Tibial artery (tissue), 1 donor: Measurements from ENCODE around the gene RTN4IP1.

DNA sequence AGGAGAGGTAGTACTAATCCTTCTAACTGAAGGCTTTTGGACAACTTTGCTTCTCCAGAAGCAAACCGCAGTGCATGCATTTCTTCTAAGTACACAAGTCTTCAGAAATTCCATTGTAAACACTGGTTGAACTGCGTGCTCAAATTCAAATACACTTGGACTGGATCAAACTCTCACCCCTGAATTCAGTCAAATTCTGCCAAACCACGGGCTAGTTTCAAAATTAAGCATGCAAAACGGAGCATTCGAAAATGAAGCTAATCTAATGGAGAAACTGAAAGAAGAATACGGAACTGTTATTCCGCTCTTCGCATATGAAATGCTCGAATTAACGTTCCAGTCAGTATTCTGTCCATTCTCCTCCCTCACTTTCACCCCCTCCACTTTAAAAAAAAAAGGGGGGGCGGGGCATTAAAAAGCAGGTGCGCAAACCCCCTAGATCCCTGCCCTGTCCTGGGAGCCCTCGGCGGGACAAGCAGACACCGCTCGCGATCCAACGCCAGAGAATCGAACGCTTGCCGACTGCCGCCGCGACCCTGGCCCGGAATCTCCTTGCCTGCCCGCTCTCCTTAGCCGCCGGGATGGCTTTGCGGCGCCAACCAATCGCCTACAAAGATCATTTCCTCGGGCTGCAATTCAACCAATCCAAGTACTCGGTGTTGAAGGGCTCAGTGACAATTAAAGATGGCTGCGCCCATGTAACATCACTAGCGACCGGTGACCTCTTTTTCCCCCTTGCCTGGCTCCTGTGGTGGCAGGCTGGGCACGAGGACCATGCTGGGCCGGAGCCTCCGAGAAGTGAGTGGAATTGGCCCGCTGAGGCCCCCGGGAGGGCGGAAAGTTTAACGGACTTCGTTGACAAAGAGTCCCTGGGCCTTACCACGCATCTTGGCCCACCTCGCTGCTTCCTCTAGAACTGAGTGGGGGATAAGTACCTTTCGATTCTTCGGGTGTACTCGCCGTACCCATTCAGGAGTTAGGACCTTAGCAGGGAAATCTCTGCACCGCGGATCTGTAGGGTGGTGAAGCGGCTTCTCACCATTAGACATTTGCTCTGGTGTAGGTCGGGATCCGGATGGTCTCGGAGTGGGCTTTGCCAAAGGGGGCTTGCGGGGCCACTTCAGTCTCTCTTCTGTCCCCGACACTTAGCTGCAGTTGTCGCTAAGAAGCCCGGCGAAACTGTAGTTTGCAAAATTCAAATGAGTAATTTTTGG is at the start of gene RTN4IP1:
RTN4IP1 (minus strand) TSS at position 591 of the 1,214 bp plus-strand sequence.
- PRO-cap = bidirectional peak, plus-strand start at position 671 of the sequence, minus-strand start at position 589 of the sequence

GRCh38 chr6:106735149-106735578 is 105.8 kb downstream of the QRSL1 start:
- PRO-cap = no peak

- PRO-cap = no peak
These were observed 110.0 kb downstream of the QRSL1 start for GRCh38 chr6:106739254-106739964.

- PRO-cap = no peak
These were observed 830 bp upstream of the CD24 start for GRCh38 chr6:106975000-106976118.

- PRO-cap = bidirectional peak, plus-strand start at chr6:107459739, minus-strand start at chr6:107459517; unidirectional peak, plus-strand start at chr6:107459949
These were observed 431 bp upstream of the PDSS2 start for GRCh38 chr6:107459636-107460354.

GRCh38 chr6:107490900-107491609 is 1.1 kb downstream of the SOBP start:
- PRO-cap = bidirectional peak, plus-strand start at chr6:107491215, minus-strand start at chr6:107491167; bidirectional peak, plus-strand start at chr6:107491328, minus-strand start at chr6:107491330

- PRO-cap = unidirectional peak, minus-strand start at chr6:107540781
These were observed 50.7 kb downstream of the SOBP start for GRCh38 chr6:107540638-107541046.

DNA sequence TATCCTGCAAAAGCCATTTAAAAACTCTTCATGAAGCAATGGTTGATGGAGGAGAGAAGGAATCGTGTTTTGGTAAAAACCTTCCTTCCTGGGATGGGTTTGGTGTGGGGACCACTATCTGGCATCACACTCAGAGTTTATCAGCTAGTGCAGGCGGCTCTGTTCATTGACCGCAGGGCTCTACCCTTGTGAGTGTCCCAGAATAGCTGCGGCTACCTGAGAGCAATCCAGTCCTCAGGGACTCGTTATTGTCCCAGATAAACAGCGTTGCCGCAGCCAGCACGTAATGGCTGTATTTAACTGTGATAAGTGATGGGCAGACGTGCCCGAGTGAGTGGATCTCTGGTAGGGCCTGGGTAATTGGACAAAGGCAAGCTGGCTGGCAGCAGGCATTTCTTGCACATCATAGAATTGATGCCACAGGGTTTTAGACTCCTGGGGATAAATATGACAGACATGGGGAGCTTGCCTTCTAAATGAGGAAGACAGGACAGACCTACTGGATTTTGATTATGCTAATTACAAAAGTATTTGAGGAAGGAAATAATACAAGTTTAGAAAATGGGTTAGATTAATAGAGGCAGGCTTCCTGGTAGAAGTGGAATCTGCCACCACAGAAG is 163.3 kb downstream of the SOBP start:
- PRO-cap = no peak

- PRO-cap = no peak
These were observed 24.0 kb upstream of the SCML4 start for GRCh38 chr6:107848023-107848614.

GRCh38 chr6:107859975-107860522 is 35.9 kb upstream of the SCML4 start:
- PRO-cap = no peak

DNA sequence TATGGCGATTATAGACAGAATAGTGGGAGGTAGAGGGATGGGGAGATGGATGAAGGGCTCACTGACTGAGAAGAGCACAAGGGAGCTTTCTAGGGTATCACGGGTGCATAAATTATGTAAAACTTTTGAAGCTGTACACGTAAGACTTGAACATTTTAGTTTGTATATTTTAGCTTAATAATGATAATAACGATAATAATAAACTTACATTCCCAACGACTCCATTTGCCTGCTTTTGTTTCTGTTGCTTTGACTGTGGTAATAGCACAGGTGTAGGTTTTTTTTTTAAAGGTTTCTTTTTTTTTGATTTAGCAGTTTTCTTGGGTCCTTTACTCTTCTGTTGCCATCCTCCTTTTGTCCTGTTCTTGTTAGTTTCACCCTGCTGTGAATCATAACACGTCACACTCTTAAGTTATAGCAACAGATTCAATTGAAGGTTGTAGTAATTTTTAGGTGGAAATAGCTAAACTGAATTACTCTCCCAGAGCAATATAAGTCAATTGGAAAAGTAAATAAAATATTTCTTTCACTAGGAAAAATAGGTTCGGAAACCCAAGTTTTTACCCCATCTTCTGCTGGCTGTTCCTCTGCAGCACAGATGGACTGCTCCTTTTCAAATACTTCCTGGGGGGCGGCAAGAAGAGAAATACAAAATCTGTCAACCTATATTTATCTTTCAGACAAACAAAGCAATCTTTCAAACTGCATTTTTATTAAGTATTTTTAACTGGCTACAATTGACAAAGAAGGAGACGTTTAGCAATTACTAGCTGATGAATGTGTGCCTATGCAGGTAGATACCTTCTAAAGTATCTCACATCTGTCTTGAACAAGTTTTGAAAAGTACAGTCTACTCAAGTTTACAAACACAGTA is 64.5 kb downstream of the SEC63 start:
- PRO-cap = no peak

- PRO-cap = no peak
These were observed 1.3 kb downstream of the SEC63 start for GRCh38 chr6:107956623-107957107.

DNA sequence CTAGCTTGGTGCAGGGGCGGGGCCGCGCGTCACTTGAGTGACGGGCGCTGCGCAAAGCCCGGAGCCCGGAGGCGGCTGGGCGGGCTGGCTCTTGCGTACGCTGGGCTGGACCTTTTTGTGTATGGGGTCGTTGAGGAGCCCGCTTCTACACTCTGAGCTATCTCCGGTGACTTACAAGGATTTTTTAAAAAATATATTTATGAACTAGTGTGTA is 2.2 kb upstream of the FOXO3 start:
- PRO-cap = bidirectional peak, plus-strand start at position 118 of the sequence, minus-strand start outside the sequence

GRCh38 chr6:108559339-108559870 is 1.3 kb upstream of the FOXO3 start:
- PRO-cap = bidirectional peak, plus-strand start at chr6:108559544, minus-strand start at chr6:108559499; bidirectional peak, plus-strand start at chr6:108559797, minus-strand start at chr6:108559653

GRCh38 chr6:108657599-108658269 is 97.0 kb downstream of the FOXO3 start:
- PRO-cap = no peak

DNA sequence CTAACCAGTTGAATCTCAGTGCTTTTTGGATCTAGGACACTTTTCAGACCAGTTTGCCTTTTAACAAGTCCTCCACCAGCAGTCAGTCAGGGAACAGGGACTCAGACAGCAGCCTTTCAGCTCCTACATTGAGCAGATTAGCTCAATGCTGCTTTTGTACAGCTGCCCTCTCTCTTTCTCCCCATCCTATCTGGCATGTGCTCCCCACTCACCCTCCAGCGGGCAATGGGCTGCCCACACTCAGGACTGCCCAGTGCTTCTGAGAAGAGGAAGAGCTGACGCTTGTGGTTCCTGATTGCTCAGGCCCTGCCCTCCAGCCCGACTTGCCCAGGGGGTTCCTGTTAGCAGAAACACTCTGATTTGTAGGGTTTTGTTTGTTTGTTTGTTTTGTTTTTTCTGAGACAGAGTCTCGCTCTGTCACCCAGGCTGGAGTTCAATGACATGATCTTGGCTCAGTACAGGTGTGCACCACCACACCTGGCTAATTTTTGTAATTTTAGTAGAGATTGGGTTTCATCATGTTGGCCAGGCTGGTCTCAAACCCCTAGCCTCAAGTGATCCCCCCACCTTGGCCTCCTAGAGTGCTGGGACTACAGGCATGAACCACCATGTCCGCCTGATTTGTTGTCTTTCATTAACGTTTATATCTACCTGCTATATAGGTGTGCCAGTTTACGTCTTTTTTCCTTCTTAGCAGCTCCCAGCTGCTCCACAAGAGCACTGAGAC is 14.7 kb downstream of the ARMC2 start:
- PRO-cap = unidirectional peak, minus-strand start at position 227 of the sequence

GRCh38 chr6:108870245-108870550 is 22.0 kb downstream of the ARMC2 start:
- PRO-cap = no peak

DNA sequence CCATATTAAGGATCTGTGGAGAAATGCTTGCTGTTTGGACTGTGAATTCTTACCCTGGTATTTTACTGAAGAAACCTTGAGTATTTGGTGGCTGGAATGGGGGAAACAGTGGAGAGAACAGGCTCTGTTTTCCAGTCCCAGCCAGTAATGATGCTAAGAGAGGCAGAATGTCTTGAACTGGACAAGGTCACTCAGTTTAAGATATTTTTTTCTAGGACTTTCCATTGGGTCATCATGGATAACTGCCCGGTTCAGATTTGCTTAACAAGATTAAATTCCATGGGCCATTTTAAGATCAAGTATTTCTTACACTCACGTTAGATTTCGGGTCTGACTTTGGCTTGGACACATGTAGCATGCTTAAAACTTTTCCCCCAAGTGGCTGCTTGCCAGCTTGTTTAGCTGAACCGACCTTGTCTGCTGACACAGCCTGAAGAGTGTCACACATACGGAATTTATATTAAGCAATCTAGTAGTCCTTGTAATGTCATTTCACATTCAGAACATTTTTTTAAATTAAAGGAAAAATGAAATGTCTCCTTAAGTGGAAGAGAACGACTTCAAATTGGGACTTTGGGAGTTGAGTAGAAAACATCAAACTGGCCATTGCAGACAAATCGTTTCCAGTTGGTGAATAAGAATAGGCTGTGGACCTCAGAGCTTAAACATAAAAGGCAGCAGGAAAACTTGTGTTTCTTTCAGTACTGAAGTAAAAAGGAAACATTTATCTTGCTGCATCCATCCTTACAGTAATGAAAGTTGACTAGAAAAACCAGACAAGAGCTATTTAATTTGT is 28.9 kb downstream of the ARMC2 start:
- PRO-cap = unidirectional peak, minus-strand start at position 149 of the sequence

DNA sequence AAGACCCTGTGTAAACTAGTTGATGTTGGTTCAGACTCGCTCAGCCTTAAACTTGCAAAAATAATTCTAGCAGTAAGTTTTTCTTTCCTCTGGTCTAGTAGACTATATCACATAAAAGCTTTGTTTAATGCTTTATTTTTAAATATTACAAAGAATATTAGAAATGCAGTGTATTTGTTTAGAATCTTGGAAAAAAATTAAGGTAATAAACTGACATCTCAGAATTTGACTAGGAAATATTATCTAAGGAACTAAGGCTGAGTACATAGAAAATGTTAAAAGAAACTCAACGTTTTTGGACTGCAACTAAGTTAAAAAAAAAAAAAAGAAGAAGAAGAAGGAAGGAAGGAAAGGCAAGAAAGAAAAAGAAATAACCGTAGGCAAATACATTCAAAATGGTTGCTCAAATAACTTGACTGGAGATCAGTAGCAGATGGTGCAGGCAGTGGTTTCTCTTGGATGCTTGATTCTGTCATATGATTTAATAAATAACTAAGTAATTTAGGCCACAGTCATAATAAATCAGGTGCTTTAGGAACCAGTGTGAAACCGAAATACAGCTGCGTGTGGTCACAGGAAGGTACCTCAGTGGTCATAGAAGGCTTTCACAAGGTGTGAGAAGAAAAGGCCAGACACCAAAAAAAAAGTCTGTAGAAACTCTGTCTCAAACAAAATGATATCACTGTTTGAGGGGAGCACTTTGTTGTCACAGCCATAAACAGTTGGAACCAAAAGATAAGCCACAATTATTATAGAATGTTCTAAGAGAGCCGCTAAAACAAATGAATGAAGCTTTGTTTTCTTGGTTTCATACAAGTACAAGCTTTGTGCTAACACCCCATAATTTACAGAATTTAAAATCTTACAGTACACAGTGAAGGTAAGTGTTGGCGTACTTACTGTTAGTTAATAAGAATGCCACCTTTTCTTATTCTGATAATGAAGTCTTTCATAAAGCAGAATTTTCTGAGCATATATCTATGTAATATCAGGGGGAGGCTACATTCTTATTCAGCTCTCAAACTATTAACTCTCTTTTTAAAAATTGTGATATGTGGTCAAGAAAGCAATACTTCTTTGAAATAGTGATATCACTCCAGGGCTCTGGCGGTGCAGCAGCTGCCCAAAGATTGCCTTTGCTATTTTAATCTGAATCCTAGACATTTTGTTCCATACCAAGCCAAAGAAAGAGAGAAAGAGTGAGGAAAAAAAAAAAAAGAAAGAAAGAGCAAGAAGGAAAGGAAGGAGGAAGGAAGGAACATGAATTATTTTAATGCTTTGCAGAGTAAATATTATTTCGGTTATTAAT is 56.6 kb downstream of the ARMC2 start:
- PRO-cap = no peak

GRCh38 chr6:108946667-108947389 is 98.6 kb downstream of the ARMC2 start:
- PRO-cap = no peak